Neutrophil (primary cell): ENCODE measurements around the gene B3GNT6.

- PRO-cap = no peak
These were observed 62.9 kb upstream of the WNT11 start for GRCh38 chr11:76269034-76269841.

GRCh38 chr11:76288125-76288738, 81.9 kb upstream of the WNT11 start:
- PRO-cap = no peak

DNA sequence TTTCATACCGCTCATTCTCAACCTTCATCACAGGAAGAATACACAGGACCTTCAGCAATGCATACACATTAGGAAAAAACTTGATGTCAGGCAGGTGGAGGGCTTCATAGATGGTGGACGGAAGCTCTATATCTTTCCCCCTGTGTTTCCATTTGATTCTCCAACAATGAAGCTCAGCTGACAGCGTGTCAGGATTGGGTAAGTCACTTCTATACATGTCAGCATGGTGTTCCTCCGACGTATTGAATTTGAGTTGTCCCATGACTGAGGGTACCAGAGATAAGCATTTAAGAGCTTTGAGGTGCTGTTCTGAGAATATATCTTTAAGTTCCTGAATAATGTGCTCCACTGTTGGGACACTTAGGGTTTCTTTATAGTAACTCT, 29.9 kb downstream of the THAP12 start:
- PRO-cap = no peak

DNA sequence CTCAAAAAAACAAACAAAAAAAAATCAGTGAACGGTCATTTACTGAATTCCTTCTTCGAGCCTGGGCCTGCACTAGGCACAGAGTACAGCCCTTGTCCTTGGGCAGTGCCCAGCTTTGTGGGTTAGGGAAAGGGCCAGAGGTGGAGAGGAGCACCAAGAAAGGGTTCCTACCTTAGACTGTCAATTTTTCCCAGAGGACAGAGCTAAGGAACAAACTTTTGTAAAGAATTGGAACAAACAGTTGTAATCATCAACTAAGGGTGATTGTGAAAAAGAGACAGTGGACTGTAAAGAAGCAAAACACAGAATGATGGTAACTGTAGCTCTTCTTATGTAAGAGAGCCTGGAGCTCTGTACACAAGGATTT, 10.8 kb downstream of the GVQW3 start:
- PRO-cap = no peak

DNA sequence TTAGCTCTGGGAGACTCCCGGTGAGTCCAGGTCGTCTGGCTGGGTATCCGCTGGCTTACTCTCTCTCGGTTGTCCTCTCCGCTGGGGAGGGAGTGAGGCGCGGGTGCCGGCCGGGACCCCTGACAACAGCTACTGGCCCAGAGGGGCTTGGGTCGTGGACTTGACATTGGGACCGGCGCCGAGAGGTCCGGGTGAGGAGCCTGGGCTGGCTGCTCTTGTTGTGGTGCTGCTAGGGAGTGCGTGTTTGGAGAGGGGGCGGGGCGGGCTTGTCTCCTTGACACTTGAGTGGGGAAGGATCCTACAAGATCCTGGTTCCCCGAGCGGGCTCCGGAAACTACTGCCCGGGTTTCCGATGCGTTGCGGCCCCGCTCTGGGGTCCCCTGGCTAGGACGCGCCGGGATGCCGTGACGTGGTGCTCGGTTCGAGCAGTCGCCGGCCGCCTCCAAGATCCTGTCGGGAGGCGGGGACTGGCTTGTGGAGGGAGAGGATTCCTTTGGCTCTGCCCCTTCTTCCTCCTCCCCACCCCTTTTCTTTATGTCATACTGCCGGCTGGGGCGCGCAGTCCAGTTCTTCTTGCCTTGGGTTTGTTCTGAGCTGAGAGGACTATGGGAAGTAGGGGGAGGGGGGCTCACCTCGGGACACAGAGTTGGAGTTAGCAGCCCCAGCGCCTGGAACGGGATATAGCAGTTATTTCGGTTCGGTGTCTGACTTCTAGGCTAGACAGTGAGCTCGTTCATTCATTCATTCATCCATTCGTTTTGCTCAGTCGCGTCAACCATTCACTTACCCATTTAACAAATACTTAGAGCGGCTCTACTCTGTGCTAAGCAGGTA, 720 bp downstream of the EMSY start:
- PRO-cap = unidirectional peak, minus-strand start at position 449 of the sequence

GRCh38 chr11:76664744-76665334, 5.7 kb downstream of the LRRC32 start:
- PRO-cap = no peak

DNA sequence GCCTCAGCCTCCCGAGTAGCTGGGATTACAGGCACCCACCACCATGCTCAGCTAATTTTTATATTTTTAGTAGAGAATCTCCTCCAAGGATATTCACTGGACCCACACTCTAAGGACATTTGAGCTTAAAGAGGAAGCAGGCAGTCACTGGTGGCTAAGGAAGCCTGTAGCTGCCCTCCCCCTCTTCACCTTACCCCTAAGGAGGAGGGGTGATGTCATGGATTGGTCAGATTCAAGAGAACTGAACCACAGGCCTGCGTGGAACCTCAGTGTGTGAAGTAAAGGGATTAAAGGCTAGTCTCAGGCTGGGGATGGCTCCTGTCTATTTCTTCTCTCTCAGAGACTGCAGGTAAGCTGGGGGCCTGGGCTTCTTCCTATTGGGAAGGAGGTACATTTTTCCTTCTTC, at the start of gene B3GNT6:
TSS of gene B3GNT6 (plus strand) at position 269 of the 406 bp plus-strand sequence.
- PRO-cap = no peak

- PRO-cap = no peak
These were observed 14.8 kb downstream of the B3GNT6 start for GRCh38 chr11:77049053-77049438.

DNA sequence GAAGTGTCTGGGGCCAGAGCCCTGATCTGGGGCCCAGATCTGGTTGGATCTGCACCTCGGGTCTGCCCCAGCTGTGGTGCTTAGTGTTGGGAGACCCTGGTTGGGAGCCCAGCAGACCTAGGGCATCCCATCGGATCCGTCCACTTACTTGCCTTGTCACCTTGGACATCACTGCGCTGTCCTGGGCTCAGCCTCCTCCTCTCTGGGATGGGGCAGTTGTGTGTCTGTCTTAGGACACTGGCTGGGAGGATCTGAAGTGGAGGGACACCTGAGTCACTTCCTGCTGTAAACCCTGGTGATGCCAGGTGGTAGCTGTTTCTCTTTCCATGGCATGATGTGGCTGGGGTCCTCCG, 12.3 kb upstream of the OMP start:
- PRO-cap = no peak

DNA sequence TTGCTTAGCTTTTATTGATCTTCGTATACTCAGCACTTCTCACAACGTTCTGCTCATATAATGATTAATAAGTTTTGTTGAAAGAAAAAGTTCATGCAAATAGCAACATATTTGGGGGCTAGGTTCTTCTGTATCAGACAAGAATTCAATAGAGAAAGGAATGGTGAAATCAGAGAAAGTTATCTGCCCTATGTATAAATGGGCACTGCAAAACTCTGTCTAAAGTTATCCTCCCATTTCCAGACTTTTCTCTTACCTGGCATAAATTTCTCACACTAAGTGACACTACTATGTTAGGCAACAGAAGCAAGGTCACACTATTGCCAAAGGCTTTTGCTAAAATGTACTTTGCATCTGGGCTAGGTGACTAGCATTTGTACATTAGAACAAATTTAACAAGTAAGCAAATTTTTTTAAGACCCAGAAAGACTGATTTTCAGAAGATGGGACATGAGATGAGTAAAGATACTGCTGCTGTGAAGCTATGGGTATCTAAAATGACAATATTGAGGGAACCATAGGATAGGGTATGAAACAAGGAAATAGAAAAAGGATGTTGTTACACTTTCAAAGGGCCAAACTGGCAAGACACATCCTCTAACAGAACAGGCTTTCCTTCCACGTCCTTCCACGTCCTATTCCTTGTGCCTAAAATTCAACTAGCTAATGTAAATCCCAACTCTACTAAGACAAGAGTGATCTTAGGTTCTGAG, 22.8 kb downstream of the GDPD4 start:
- PRO-cap = no peak

- PRO-cap = no peak
These were observed 1.2 kb downstream of the PAK1 start for GRCh38 chr11:77472788-77473084.

GRCh38 chr11:77474543-77474675, 515 bp upstream of the PAK1 start:
- PRO-cap = no peak

DNA sequence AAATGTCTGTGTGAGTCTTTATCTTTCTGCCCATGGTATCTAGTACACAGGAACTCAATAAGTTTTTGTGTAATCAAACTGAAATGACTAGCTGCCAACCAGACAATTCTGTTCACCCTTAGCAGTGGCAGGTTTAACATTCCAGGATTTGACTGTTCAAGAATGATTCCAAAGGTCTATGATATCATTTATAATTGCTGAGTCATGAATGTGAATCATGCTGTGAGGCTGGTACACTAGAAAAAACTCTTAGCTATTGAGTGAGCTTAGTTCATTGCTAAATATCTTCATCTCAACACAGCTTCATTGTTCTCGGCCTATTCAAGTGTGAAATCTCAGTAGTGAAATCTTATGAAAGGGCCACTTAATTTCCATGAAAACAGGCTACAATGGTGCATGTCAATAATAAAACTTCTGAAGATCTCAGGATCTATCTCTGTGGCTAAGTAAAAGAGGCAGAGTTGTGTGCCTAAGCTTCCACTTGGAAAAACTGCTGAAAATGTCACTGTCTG, 12.6 kb downstream of the AQP11 start:
- PRO-cap = no peak

GRCh38 chr11:77701599-77702595, 64.3 kb upstream of the CLNS1A start:
- PRO-cap = no peak

GRCh38 chr11:77821574-77821884, 585 bp downstream of the AAMDC start:
- PRO-cap = no peak

GRCh38 chr11:78046126-78046697, 17.4 kb upstream of the THRSP start:
- PRO-cap = no peak

DNA sequence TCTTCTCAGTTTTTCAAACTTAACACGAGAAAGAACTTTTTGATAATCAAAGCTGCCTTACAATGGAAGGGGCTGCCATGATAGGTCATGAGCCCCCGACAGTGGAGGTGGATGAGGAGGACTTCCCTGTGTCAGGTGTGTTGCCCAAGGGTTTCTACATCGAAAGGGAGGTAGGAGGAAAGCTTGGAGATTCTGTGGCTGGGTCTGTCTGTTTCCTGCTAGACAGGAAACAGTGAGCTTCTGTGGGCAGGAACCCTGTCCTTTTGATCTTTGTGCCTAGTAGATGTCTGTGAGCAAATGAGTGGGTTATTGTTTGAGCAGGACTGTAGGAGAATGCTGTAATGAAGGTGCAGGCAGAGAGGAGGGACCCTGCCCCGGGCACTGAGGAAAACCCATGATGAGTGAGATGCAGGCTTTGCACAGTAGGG, 13.9 kb downstream of the USP35 start:
- PRO-cap = no peak

- PRO-cap = no peak
These were observed 32.2 kb downstream of the USP35 start for GRCh38 chr11:78220930-78221267.

- PRO-cap = no peak
These were observed 36.2 kb downstream of the USP35 start for GRCh38 chr11:78224753-78225489.

DNA sequence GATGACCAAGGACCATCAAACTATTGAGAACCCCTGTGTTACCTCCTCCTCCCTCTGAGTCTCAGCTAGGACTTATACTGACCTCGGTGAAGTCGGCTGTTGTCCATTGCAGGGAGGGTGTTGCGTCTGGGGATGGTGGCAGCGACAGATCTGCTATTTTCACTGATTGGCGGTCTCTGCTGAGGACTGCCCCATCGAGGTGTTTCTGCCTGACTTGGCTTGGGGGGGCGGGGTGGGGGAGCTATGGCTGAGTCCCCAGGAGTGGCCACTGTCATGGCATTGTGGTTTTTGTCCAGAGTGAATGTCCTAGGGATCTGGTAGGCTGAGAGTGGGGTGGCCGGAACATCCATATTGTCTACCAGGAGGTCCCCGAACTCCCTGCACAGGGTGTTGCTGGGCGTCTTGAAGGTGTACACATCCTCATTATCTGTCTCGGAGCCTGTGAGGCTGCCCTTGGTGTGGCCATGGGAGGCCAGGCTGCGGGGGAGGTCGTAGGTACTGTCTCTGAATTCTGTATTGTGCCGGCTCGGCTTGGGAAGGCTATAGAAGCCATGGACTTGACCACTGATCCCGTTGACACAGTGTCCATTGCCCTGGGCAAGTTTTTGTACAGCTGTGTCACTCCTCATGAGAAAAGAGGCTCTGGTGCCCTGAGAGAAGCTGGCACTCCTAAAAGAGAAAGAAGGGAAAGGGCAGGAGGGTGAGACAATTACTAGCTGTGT, 37.8 kb downstream of the USP35 start:
- PRO-cap = no peak